HGPS cell (cell line): ENCODE results near the gene APOBEC4.

GRCh38 chr1:182699529-182700666 is 15.5 kb upstream of the RGS8 start:
- RRBS: 5% methylated on average over 2 of the region's 35 CpGs

DNA sequence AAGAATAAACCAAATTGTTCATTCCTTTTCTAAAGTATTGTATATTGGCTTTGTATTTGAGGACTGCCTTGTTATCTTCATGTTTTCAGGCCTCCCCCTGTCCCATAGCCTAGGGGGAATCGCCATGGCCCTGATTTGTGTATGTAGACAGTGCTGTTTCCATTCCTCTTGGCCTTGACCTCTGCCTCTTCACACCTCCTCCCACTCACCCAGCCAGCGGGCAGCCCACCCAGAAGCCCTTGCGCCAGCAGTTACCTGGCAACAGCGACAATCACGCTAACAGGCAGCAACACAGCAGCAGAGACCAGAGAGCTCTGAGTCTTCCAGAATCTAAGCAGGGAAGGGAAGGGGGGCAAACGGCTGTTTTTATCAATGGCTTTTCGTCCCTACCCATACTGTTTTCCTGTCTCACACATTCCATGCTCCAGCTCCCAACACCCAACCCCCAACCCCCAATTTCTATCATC is 50.0 kb upstream of the NPL start:
- RRBS: no CpG with 5 or more reads among the region's 7 CpGs

GRCh38 chr1:182850571-182851488 is 11.7 kb downstream of the DHX9 start:
- RRBS: no CpG with 5 or more reads among the region's 2 CpGs

- RRBS: no CpG with 5 or more reads among the region's 2 CpGs
Observed at GRCh38 chr1:182876773-182877205, 37.6 kb downstream of the DHX9 start.

DNA sequence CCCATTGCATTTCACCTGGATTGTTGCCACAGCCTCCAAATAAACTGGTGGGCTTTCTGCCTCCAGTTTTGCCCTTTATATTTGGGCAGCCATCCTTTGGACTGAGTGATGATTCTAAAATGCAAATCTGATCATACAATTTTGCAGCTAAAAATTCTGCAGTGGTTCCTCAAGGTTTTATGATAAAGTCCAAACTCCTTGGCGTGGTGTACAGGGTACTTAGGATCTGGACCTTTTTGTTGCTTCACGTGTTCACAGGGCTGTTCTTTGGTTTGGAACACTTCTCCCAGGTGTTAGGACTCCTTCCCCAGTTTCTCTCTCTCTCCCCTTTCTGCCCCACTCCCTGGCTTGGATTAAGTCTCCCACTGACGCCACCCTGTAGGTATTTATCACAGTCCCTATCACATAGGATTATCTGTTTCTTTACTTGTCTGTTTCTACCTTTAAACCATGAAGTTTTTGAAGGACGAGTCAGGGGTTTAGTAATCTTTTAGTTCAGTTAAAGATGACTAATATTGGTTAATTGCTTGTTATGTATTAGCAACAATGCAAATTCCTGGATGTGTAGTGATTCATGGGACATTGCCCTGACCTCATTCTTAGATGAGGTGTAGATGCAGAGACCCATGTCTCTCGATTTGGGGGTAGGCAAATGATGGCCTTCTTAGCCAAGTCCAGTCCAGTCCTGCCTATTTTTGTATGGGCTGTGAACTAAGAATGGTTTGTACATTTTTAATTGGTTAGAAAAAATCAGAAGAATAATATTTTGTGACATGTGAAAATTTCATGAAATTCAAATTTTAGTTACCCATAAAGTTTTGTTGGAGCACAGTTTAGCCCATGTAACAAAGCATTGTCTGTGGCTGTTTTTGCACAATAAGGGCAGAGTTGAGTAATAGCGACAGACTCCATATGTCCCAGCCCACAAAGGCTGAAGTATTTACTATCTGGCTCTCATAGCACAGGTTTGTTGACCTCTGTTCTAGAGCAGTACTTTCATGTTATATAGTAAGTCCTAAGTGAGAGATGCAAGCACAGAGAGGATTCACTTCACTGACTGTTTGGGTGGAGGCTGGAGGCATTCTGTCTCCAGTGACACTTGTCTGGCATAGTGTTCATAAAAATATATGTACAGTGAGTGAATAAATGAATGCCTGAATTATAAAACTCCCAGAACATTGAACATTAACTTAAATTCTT is 6.5 kb downstream of the LAMC1 start:
- RRBS: no CpG with 5 or more reads among the region's 6 CpGs

- RRBS: no CpG with 5 or more reads among the region's 11 CpGs
Observed at GRCh38 chr1:183136206-183136638, 49.8 kb upstream of the LAMC2 start.

- RRBS: no CpG with 5 or more reads among the region's 7 CpGs
Observed at GRCh38 chr1:183180152-183181214, 5.6 kb upstream of the LAMC2 start.

DNA sequence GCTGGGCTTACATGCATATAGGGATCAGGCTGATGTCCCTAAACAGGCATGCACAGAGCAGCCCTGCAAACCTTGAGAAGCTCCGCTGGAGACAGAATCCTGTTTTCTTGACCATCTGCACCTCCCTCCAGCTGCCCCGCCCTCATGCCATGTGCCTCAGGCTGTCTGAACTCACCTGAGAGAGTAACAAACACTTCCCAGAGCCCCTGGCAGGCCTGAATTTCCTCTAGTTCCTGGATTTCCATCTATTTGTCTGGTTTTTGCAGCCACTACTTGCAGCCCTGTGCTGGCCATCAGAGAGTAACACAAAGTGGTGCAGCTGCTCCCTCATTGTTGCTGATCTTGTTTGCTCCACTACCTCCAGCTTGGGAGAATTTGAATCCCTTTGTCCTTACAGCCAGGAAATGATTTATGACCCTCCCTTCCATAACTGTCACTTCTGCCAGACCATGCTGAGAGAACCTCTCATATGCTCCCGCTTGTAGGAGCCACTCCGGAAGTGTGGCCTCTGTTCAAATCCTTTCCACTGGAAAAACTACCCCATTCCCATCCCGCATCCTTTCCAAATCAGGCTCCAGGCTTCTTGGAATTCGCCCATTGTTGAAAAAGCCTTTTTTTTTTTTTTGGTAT is 113.6 kb downstream of the NMNAT2 start:
- RRBS: no CpG with 5 or more reads among the region's 6 CpGs

- RRBS: no CpG with 5 or more reads among the region's 4 CpGs
Observed at GRCh38 chr1:183310752-183311169, 107.4 kb downstream of the NMNAT2 start.

GRCh38 chr1:183318154-183318728 is 99.9 kb downstream of the NMNAT2 start:
- RRBS: no CpG with 5 or more reads among the region's 6 CpGs

DNA sequence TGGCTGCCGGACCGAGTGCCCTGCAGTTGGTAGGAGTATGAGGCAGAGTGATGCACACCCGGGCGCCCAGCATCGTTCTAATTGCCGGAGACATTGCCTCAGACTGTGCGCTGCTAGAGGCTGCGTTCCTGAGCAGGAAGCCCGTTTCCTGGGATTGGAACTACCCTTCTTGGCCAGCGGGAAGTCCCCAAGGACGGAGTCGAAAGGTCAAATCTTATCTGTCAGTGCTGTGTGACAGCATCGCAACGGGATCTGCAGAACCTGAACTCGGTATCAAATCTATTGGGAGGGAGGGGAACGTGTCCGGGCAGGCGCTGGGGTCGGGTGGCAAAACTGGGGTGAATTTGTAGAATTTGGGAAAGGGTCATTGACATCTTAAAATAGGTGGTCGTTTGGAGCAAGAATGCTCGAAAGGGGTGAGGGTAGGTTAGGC is 665 bp upstream of the ARPC5 start:
- RRBS: 2% methylated on average over 3 of the region's 21 CpGs

DNA sequence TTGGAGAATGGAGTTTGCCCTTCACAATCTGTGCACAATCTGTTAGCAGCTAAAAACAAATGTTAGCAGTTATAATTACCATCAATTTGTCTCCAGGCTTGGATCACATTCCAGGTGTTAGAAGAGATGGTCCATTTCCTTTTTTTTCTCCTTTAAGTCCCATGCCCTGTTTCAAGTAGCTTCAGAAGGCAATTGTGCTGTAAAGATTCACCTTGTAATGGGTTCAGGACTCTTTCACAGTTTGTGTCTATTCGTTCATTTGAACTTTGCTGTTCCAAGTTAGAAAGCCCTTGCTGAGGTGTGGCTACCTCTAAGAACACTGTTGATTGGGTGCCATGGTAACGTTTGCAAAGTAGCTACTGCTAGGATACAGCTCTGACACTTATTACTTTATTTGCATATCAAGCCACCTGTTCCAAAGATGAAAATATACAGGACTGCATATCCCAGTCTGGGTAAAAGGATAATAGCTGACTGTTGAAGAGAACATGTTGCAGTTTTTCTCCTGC is at the start of gene APOBEC4:
APOBEC4 (minus strand) TSS at position 324 of the 509 bp plus-strand sequence.
- RRBS: no CpG with 5 or more reads among the region's 2 CpGs

DNA sequence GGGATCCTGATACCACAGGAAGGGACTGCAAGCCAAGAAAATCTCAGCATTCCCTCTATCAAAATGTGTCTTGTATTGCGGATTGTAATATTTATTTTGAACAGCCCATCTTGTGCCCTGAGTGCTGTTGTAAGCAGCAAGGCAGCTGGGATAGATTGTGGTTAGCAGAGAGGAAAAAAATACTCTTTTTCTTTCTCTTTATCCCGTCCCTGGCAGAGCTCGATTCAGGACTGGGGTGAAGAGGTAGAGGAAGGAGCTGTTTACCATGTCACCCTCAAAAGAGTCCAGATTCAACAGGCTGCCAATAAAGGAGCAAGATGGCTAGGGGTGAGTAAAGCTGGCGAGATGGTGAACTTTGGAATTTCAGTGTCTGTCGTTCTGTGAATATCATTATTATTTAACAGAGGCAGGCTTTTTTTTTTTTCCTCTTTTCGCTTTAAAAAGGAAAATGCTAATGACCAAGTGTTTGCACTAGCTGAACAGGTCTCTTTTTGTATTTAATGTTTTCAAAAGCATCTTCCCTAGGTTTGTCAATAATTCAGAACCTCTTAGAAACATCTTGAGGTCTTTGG is 1.3 kb downstream of the RGL1 start:
- RRBS: no CpG with 5 or more reads among the region's 6 CpGs

DNA sequence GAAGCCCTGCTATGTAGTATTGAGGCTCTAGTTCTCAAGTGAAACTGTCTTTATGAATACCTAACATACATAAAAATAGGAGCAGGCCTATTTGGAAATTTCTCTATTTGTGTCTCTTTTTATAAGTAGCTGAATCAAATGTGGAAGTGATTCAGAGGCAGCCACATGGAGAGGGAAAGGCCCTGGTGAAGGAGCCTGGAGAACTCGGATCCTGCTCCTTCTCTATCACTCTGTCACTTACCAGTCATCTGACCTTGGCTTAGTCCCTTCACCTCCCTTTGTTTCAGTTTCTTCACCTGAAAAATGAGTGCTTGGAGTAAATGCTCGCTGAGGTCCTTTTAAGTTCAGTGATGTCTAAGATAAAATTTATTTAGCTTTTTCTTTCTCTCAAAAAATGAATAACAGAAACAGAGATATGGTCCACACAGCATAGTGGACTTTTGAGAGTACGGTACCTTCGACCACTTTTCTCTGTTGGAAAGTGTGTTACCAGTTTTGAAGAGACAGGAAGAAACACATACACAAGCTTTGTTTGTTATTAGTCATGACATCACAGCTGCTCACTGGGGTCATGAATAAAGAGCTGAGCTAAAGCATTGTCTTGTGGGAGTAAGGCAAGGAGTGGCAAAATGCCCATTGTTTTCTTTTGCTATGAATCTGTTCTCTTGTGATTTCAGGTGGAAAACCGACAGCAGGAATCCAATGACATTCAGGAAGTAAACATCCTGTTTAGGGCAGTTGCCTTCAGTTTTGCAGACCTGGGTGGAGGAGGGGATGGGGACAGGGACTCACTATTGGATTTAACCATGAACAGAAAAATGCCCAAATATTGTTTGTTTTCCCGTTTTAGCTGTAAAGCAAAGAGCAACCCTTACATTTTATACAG is 66.0 kb downstream of the RGL1 start:
- RRBS: no CpG with 5 or more reads among the region's 6 CpGs

GRCh38 chr1:183888417-183888787 is 83.5 kb downstream of the RGL1 start:
- RRBS: no CpG with 5 or more reads among the region's 6 CpGs

- RRBS: no CpG with 5 or more reads among the region's 1 CpG
Observed at GRCh38 chr1:183956703-183957023, 80.9 kb downstream of the COLGALT2 start.

GRCh38 chr1:183995275-183995676 is 42.3 kb downstream of the COLGALT2 start:
- RRBS: no CpG with 5 or more reads among the region's 6 CpGs

- RRBS: no CpG with 5 or more reads among the region's 10 CpGs
Observed at GRCh38 chr1:184296175-184297010, 90.4 kb upstream of the C1orf21 start.

DNA sequence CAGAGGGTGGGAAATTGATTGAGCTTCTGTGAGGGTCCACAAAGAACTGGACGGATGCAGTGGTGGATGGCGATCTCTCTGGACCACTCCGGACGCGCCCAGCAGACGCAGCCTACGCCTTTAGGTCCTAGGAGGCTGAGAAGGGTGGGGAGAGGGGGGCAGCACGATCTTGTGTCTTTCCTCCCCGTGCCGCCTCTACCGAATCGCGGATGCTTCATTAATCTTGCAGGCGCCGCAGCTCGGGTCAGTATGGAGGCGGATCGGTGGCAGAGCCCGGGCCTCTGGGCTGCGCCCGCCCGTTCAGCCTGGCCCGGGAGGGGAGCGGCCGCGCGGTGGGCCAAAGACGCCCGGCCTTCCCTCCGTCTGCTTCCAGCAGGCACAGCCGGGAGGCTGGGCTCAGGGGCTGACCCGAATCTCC is 627 bp upstream of the C1orf21 start:
- RRBS: 2% methylated on average over 14 of the region's 32 CpGs

GRCh38 chr1:184437272-184437851 is 50.5 kb downstream of the C1orf21 start:
- RRBS: no CpG with 5 or more reads among the region's 8 CpGs